SP-49 (cell line): Measurements from ENCODE around the gene GPX3.

- PRO-cap = no peak
These were observed 18.5 kb downstream of the CD74 start for GRCh38 chr5:150394022-150394821.

GRCh38 chr5:150402308-150403200, 10.2 kb downstream of the CD74 start:
- PRO-cap = no peak

DNA sequence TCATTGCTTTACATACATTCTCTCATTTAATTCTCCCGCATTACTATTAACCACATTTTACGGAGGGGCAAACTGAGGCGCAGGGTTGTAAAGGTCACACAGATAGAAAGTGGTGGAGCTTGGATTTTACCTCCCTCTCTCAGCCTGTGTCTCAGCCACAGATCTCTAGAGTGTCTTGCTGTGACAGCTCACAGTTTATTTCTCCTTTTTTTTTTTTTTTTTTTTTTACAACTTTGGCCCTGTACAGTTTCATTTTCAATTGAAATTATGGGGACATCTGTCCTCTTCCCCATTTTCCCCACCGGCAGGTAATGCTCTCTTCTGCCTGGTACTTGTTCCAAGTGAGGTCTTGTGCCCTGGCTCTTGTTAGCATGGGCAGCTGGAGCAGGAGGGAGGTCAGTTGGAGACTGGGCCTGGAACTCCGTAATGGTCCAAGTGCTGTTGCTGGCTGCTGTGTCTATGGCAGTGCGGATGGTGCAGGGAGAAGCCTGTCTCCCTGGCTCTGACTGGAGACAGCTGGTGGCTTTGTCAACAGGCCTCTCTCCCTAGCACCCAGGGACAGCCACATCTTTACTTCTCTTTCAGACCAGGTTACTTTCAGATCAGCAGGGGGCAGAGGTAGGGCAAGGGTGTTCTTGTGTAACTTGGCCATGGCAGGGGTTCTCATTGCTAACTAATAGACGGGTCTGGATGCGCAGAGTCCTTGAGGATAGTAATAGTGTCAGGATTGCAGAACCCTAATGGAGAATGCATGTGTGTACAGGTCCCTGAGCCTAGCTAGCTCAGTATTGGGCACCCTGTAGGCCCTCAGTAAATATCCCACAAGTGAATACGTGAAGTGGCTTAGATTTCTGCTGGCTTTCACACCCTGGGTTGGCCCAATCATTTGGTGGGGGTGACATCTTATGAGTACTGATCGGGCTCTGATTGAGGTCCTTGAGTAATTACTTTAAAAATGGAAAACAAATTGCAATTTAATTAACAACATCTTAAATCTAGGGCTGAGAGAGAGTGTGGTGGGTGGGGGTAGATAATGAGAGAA, 20.3 kb upstream of the NDST1 start:
- PRO-cap = unidirectional peak, plus-strand start at position 600 of the sequence

- PRO-cap = no peak
These were observed 3.1 kb upstream of the NDST1 start for GRCh38 chr5:150504862-150505258.

DNA sequence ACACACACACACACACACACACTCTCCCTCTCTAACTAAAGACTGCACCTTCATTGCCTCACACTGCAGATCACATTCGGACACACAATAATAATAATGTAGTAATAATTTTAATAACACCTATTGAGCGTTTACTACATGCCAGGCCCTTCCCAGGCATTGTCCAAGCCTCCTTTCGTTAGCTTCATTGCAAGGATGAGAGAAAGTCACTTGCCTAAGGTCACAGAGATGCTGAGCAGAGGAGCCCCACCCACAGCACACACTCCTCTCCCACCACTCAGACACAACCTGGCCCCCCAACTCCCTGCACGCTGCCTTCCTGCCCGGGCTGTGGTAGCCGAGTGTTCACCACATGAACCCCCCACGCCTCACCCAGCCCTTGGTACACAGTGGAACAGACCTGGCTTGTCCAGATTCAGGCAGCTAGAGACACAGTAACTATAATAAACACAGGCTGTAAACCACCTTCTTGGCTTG, 56.0 kb upstream of the SYNPO start:
- PRO-cap = no peak

GRCh38 chr5:150604464-150605142, 35.9 kb upstream of the SYNPO start:
- PRO-cap = no peak

- PRO-cap = no peak
These were observed 23.5 kb upstream of the SYNPO start for GRCh38 chr5:150617014-150617396.

DNA sequence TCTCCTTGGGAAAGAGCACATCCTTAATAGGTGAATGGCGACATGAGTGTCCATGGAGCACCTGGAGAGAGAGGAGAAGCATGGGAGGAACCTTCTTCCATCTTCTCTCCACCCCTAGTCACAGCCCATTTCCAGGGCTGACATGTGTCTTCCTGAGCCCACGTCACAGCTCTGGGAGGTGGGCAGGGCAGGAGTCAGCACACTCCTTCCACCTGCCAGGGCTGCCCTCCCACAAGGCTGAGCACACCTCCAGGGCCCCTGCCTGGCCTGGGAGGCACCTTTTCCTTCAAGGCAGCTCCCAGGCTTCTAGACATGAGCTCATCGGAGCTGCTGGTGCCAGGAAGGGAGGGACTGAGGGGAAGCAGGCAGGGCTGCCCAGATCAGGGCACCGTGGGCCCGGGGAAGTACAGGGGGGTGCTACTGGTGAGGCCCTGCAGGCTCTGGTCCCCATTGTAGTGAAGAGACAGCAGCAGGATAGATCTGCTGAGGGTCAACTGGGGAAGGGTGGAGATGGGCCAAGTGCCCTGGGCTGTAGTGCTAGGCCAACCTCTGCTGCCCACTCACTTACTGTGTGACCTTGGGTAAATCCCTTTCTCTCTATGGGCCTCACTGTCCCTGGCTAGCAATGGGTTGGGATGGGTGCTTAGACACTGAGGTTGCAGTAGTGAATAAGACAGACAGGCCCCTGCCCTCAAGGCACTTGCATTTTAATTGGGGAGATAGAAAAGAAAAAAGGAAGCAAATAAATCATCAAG, 13.5 kb upstream of the SYNPO start:
- PRO-cap = no peak

DNA sequence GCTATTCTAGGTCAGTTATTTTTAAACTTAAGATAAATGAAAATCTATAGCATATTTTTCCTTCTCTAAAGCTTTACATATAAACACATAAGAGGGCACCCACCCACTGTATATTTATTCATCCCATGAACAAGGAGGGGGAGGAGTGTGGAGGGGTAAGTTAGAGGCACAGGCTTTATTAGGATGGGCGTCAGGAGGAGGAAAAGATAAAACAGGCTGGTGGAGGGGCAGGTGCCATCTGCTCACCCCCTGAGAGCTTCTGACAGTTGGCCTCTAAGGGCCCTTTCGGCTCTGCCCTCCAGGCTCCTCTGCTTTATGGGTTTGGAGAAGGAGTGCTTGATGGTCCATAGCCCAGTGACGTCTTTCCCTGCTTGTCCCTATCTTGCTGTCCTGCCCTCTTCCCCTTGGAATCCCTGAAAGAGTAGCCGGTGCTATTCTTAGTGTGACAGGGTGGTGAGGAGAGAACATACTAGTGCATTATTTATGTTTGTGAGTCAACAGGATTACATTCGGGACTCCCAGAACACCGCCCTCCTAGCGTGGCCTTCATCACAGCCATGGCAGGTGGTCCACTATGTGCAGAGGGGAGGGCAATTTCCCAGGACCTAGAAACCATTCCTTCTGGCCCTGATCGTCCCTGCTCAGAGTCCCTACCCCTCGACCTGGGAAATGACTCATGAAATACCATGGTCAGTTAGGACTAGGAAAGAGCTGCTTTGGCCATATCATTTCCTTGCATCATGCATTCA, 7.9 kb upstream of the SYNPO start:
- PRO-cap = no peak

- PRO-cap = unidirectional peak, plus-strand start at chr5:150700665
These were observed 476 bp downstream of the RBM22 start for GRCh38 chr5:150700271-150700901.

GRCh38 chr5:150790091-150790866, 11.7 kb downstream of the SMIM3 start:
- PRO-cap = no peak

GRCh38 chr5:151020106-151021153, at the start of gene GPX3:
Gene GPX3 (plus strand): TSS chr5:151020591.
- PRO-cap = unidirectional peak, plus-strand start at chr5:151020591

DNA sequence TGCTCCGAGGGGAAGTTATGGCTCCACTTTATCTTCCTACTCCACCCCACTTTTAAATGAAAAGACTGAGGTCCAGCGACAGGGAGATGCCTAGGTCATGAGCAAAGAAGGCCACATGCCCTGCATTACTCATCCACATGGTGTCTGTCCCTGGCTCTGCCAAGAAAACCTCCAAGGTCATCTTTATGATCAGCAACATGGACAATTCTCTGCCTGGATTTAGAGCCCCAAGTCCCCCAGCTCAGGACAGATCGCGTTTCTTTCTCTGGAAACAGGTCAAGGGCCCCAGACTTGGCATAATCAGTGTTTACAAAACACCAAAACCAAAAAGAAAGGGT, 17.4 kb downstream of the GPX3 start:
- PRO-cap = no peak

GRCh38 chr5:151100114-151100793, 19.4 kb upstream of the TNIP1 start:
- PRO-cap = no peak

- PRO-cap = no peak
These were observed 6.3 kb downstream of the CCDC69 start for GRCh38 chr5:151217553-151218030.

DNA sequence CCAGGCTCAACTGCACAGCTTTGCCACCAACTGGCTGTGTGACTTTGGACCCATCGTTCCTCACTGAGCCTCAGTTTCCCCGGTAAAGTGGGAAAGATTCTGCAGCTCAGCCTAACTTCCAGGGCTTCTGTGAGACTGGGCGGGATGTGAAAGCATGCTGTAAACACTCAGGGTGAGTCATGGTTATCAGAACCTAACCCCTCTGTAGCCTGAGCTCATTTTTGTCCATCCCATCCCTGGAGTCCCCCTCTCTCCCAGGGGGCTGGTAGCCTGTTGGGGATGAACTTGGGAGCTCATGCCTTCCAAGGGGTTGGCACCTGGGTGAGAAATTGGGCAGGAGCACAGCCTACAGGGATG, 2.3 kb downstream of the CCDC69 start:
- PRO-cap = no peak

DNA sequence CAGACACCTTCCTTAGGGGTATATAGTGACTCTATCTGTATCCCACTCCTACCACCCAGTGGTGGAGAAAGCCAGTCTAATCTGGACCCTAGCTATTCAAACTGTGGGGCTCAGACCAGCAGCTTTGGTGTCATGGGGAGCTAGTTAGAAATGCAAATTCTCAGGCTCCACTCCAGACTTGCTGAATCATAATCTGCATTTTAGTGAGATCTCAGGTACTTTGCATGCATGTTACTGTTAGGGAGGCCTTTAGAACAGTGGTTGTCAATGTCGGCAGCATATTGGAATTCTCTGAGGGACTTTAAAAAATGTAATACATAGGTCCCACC, 12.1 kb upstream of the GM2A start:
- PRO-cap = no peak

DNA sequence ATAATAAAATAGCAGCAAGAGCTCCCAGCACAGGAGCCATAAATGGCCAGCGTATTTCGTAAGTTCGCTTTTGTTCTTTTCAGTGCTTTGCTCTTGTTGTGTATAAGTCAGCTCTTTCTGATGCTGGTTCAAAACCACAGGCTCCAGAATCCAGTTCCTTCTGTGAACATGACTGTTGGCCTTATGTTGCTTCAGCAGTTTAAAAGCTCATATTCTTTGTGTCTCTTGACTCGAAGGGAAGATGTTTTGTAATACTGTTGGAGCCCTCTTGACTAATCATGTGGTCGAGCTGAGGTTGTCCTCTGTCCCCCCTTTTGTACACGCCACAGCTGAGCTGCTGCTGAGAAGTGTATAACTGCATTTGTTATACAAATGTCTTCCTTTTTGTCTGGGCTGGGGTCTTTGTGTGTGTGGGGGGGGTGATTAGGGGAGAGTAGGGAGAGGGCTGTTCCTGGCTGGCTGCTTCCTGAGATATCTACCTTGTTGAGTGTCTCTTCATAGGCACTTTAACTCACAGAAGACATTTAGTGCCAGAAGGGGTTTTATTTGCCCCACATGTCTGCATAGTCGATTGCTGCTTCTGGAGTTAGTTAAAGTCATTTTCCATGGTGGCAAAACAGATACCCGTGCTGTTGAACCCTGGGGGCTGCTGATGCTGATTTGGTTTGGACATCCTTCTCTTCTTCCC, 35.8 kb downstream of the SLC36A1 start:
- PRO-cap = no peak

- PRO-cap = no peak
These were observed 7.3 kb downstream of the SPARC start for GRCh38 chr5:151679478-151679798.

DNA sequence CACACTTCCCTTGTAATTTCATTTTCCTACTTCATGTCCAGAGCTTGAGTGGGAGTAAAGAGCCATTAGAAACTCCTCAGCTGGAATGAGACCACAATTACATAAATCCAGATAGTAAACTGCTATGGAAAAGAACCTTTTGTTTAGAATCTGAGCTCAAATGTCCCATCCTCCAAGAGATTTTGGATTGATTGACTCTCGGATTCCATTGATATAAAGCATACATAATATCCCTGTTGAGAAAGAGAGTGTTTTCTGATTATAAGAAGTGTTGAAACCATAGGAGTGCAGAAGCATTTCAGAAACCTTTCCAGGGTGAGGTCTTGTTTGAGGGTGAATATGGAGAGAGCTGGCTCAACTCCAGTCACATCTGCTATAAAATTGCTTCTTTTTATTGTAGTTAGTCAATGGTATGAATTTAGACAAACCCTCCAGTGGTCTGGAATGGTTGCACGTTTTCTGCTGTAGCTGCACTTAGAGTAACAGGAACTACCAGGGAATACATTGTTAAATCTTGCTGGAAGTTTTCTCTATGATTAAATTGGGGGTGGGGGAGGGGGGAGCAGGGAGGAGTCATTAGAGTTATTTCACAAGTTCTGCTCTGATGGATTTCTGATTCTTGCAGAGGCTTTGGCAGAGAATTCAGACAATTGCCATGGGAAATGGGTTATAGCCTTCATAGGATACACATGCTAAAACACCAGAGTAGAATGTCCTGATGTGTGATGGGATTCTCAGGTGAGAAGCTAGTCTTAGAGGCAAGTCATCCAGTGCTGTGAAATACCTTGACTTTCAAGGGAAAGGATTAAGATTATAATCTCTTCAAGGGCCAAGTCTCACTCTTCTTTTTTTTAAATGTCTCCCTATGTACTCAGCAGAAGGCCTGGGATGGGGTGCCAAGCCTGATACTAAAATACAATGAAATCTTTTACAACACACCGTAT, 43.9 kb downstream of the G3BP1 start:
- PRO-cap = no peak